Measurements from ENCODE around the gene SLC39A10.

- PRO-cap, 10 experiments = peak in 9 of 10 experiments; most common plus-strand start chr2:190408868 (in 6); most common minus-strand start chr2:190408816 (in 7)
These were observed 561 bp downstream of the MFSD6 start for GRCh38 chr2:190408524-190409308.

DNA sequence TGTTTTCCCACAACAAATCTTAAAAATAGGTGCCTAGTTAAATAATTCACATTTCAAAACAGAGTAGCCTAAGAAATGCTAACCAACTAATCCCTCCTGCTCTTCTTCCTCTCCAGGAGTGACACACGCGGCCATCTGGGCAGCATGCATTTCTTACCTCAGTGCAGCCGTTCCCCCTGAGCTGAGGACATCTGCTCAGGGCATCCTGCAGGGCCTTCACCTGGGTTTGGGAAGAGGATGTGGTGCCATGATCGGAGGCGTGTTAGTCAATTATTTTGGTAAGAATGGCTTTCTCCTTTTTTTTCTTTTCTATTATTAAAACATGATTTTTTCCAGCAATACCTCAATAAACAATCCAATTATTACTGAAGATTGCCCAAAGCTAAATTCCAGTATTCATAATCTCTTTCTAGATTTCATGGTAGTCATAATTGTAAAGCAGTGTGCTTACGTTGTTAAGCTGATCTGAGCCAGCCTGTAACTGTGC lies 45.9 kb downstream of the NEMP2 start:
- PRO-cap, 10 experiments = no peak in any of the 10 experiments

DNA sequence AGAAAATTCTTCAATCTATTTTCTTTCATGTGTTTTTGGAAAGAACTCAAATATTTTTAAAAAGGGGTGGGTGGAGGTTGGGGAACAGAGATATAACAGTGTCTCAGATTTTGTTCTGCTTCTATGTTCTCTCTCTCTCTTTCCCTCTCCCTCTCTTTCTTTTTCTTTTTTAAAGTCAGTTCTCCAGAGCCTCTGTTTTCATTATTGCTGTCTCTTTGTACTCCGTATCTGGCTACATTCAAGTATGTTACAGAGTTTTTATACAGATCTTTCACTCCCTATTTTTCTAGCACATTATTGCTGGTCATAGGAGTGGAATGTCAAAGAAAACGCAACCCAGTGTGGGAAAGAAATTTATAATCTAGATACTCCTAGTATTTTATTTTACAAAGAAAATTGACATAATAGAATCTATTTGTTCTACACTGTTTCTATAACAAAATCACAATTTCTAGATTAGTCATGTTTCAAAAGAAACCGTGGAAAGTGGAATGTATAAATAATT lies 11.2 kb upstream of the NEMP2 start:
- PRO-cap, 10 experiments = peak in 2 of 10 experiments; most common minus-strand start position 230 of the sequence (in 1)

- PRO-cap, 10 experiments = no peak in any of the 10 experiments
These were observed 30.9 kb downstream of the NAB1 start for GRCh38 chr2:190679780-190680203.

GRCh38 chr2:190920555-190921388 lies 40.2 kb downstream of the GLS start:
- PRO-cap, 10 experiments = no peak in any of the 10 experiments

DNA sequence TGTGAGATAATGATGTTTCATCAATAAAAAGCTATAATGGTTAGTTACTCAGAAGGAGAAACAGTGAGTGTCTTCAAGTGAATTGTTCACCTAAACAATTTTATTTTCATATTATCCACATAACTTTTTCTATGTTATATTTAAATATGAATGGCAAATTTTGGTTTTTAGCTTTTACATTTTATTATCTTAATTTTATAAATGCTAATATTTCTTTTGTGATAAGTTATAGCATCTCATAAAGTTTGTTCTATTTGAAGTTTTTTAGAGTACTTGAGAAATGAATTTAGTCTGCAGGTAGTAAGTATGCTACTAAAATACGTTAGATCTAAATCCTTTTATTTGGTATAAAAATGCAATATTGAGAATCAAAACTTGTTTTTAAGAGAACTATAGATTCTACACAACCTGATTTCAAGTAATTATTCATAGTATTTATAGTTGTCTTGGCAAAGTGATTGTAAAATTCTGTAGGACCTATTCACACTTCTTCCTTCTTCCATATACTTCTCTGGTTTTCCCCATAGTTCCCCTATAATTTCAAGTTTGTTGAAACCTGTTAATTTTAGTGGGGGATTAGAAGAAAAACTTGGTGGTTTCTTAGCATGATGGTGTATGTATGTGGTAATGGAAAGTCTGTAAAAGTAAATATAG lies 53.1 kb downstream of the GLS start:
- PRO-cap, 10 experiments = no peak in any of the 10 experiments

DNA sequence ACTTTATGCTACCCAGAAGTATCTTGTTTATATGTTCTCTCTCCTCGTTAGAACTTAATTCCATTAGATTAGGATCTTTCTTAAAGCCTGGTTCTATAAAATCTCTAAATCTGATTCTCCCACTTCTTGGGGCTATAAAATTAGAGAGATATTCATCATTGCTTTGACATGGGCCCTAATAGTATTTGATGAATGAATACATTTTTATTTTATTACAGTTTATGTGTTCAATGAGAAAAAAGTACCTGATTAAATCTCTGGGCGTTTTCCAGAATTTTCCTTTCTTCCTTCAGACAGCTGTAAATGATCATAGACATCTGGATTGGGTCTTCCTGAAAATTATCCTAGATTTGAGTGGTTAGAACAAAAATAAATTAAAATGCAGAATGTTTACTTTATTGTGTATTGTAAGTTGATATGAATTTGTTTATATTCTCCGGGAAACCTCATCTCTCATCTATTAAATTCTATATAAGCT lies 6.6 kb downstream of the STAT1 start:
- PRO-cap, 10 experiments = no peak in any of the 10 experiments

DNA sequence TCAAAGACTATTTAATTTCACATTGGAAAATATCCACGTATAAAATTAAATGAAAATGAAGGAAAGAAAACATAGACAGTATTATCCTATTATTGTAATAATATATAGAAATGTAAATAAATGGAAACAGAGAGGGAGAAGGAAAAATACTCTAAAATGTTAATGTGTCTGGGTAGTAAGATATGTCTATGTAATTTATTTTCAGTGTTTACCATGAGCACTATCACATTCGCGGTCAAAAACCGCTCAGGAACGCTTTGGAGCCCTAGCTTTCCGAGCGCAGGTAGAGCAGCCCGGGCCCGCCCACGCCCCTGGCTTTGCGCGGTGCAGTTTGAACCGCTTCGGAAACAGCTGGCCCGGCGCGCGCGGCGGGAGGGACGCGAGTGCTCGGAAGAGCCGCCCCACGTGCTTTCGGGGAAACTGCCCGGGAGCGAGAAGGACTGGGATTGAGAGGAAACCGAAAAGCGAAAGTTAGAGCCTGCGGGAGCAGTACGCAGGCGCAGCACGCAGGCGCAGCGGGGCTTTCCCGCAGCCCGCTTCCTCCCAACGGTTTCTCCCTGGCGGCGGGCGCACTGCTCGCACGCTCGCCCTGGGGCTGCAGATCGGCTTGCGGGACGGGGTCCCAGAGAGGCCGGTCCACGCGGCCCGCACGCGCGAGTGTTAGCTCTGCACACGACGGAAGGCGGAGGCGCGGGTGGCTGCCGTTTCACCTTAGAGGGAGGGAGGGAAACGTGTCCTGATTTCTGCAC lies 6.2 kb upstream of the STAT1 start:
- PRO-cap, 10 experiments = peak in 10 of 10 experiments; most common plus-strand start position 551 of the sequence (in 8); most common minus-strand start position 319 of the sequence (in 9)

- PRO-cap, 10 experiments = peak in 5 of 10 experiments; most common plus-strand start chr2:191021130 (in 1); most common minus-strand start chr2:191021018 (in 4)
These were observed 7.0 kb upstream of the STAT1 start for GRCh38 chr2:191020737-191021557.

DNA sequence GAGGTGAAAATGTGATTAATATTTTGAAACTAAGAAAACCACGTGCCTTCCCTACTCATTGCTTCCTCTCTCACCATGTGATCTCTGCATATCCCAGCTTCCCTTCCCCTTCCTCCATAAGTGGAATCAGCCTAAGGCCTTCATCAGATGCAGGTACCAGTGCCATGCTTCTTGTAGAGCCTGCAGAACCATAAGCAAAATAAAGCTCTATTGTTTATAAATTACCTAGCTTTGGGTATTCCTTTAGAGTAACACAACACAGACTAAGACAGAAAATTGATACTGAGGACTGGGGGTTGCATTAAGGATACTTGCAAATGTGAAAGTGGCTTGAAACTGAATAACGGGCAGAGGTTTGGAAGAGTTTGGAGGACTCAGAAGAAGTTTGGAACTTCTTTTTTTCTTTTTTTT lies 11.3 kb upstream of the STAT1 start:
- PRO-cap, 10 experiments = no peak in any of the 10 experiments

DNA sequence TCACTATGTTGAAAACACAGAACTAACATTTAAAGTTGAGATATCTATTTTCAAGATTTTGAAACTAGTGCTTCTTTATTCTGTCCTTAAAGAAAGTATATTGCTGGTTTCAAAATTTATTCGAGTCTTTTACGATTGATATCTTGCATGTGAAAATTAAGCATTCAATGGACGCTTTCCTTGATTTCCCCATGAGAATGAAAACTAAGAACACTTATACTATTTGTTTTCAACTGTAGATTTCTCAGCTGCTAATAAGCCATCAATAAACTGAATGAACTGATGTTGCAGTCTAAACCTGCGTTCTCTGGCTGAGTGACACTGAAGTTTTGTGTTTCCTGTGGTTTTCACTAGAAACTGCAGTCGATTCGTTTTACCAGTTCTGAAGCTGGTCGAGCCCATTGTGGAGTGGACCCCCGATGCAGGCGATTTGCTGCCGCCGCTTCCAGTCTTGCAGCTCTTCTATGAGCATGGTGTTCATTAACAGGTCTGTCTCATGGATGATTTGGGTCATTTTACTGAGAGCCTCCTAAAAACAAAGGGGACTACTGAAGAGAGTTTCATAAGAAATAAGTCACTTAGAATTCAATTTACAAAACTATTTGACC lies 50.6 kb upstream of the STAT1 start:
- PRO-cap, 10 experiments = peak in 1 of 10 experiments; most common plus-strand start position 379 of the sequence (in 1)

- PRO-cap, 10 experiments = no peak in any of the 10 experiments
These were observed 12.5 kb upstream of the MYO1B start for GRCh38 chr2:191232661-191233095.

- PRO-cap, 10 experiments = no peak in any of the 10 experiments
These were observed 147.6 kb downstream of the MYO1B start for GRCh38 chr2:191392794-191393218.

GRCh38 chr2:191462381-191462798 lies 215.5 kb upstream of the NABP1 start:
- PRO-cap, 10 experiments = peak in 4 of 10 experiments; most common plus-strand start chr2:191462648 (in 3); most common minus-strand start chr2:191462413 (in 1)

- PRO-cap, 10 experiments = no peak in any of the 10 experiments
These were observed 11.4 kb downstream of the CAVIN2 start for GRCh38 chr2:191835480-191835865.

GRCh38 chr2:191837167-191837448 lies 9.8 kb downstream of the CAVIN2 start:
- PRO-cap, 10 experiments = no peak in any of the 10 experiments

- PRO-cap, 10 experiments = no peak in any of the 10 experiments
These were observed 947.6 kb upstream of the TMEFF2 start for GRCh38 chr2:193142288-193142837.

DNA sequence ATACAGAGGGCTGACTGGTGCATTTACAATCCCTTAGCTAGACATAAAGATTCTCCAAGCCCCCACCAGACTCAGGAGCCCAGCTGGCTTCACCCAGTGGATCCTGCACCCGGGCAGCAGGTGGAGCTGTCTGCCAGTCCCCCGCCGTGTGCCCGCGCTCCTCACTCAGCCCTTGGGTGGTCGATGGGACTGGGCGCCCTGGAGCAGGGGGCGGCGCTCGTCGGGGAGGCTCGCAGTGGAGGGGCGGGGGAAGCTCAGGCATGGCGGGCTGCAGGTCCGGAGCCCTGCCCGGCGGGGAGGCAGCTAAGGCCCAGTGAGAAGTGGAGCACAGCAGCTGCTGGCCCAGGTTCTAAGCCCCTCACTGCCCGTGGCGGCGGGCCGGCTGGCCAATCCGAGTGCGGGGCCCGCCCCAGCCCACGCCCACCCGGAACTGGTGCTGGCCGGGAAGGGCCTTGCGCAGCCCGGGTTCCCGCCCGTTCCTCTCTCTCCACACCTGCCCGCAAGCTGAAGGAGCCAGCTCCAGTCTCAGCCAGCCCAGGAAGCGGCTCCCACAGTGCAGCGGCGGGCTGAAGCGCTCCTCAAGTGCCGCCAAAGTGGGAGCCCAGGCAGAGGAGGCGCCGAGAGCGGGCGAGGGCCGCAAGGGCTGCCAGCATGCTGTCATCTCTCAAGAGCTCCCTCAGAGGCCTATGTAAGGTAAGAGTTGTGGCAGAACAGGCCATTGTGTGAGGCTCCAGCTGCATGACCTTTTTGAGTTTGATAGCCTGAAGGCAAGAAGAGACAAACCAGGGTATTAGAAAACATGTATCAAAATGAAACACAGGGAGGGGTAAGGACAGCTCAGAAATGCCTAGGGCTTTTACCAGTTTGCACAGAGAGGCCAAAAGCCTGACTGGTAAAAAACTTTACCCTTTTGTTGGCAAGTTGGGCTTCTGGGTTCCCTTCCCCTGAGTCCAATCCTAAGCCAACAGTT lies 1307.9 kb upstream of the TMEFF2 start:
- PRO-cap, 10 experiments = peak in 1 of 10 experiments; most common plus-strand start position 522 of the sequence (in 1); most common minus-strand start position 369 of the sequence (in 1)

GRCh38 chr2:195656509-195657409 lies at the start of gene SLC39A10:
Gene SLC39A10 (plus strand): TSS chr2:195657226.
- PRO-cap, 10 experiments = peak in 10 of 10 experiments; most common plus-strand start chr2:195657321 (in 9); most common minus-strand start chr2:195656839 (in 8)

GRCh38 chr2:195695024-195695842 lies 38.2 kb downstream of the SLC39A10 start:
- PRO-cap, 10 experiments = no peak in any of the 10 experiments